CMK (cell line): ENCODE measurements around the gene C18orf21.

DNA sequence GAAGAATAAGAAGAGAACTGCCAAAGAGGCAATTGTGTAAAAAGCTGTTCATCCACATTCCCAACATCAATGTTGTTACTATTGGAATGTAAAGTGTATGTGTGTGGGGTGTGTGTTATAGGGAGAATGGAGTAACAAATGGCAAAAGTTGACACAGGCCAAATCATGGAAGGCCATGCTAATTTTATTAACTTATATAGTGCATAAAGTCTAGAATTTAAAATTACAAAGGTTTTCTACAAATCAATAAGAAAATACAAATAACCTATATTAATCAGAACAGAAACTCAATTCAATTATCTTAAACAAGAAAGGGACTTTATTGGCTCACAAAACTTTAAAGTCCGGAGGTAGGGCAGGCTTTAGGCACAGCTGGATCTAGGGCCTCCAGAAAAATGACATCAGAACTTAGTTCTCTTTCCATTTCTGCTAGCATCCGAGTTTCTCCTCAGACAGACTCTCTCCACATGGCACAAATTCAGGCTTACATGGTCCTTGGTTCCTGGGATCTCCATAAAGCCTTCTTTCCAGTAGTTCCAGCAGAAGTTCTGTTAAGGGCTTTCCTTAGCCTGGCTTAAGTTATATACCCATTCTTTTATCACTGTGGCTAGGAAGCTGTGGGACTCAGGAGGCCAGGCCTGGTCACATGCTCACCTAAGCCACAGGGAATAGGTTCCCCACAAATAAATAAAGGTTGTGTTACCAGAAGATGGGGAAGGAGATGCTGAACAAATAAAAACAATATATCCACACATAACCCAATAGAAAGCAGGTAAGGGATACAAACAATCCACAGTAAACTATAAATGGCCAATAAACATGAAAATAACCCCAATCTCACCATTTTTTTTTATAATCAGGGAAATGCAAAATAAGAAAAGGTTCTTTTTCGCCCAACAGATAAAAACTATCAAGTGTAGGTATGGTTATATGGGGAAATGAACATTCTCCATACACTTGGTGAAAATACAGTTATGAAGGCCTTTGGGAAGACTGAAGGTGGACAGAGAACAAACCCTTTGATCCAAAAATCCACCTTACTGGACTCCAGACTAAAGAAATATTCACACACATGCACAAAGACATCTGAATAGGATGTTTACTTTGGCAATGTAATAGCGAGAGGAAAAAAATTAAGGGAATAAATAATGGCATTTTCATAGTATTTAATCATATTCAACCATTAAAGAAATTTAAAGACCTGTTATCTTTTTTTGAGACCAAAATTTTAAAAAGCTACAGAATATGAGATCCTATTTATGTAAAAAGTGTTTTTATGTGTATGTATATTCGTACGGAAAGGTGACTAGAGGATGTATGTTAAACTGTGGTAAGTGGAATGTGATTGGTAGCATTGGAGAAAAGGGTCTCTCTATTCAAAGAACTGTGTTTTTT lies 11.7 kb downstream of the ZNF24 start:
- RRBS: no CpG with 5 or more reads among the region's 6 CpGs

DNA sequence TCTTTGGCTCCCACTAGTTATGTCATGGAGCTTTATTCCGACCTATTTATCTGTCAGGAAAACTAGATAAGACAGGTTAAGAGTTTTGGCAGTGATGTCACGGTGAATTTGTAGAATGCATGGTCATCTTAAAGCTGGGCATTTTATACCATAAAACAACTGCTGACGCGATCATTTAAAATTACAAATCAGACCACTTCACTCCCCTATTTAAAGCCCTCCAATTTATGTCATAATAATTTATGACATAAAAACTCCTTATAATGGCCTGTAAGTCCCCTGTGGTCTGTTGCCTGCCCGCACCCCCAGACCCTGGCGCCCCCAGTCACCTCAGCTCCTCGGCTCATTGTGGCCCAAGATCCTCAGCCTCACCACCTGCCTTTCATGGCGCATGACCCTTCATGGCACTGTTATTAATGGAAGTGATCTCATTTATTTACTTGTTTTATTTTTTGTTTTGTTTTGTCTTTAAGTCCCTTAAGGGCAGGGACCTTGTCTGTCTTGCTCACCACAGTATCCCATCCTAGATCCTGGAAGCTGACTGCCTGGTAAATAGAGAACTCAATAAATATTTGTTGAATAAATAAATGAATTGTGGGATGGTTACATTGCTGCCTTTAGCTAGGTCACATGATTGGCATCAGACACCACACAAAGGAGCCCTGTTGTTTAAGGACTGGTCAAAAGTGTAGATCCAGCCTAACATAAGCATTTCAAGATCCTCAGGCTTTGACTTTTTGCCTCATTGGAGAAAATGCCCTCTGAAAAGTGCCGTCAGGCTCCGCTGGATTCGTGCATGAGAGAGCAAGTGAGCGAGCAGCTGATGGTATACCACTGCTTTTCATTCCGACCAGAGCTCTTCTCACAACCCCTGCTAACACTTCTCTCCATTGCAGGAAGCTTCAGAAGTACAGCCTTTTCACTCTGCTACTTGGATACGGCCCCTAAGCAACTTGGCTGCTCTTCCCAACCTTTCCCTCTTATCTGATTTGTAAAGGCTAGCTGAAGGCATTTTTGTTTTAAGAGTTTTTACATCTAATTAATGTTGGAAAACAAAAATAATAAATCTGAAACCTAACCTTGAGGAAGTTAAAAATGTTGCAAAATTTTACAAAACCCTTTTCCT lies 1.1 kb upstream of the ZNF24 start:
- RRBS: no CpG with 5 or more reads among the region's 14 CpGs

GRCh38 chr18:35355073-35355568 lies 10.9 kb upstream of the ZNF24 start:
- RRBS: no CpG with 5 or more reads among the region's 4 CpGs

DNA sequence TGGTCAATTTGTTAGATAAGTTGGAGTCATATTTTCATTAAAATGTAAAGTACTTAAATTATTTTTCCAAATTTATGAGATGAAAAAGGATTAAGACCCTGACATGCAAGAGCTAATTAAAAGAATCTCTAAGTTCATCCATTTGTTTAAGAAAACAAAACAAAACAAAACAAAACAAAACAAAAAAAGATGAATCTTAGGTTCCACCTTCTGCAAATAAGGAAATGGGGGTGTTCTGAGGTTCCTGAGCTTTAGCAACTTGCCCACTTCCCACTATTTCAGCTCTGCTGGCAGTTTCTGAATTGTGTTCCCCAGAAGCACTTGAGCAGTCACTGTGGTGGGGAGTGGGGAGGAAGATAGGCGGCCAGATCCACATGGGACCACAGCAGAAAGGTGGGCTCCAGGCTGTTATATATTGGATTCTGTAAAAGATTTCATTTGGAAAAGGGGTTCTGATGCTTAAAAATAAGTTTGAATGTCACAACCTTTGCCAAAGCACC lies 20.3 kb downstream of the INO80C start:
- RRBS: no CpG with 5 or more reads among the region's 1 CpG

- RRBS: no CpG with 5 or more reads among the region's 6 CpGs
Observed at GRCh38 chr18:35478981-35479648, 18.6 kb downstream of the INO80C start.

DNA sequence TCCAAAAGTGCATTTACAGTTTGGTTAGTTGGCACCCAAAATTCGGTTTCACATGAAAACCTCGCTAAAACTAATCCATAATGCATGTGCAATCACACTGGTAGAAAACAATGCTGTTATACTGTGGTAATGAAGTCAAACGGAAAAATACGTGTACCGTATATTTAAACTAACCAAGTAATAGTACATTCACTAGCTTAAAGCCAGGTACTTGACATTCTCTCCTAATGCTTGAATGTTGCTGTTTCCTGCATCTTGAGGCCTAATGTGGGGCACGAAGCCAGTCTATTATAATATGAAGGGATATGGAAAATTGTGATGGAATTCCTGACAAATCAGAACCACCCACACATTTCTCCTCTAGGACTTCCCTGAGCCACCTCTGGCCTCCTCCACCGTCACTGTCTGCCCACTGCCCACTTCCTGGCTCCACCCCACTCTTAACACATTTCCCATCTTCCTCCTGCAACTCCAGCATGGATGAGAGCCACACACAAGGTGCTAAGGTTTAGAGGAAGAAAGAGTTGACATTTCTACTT lies 18.9 kb upstream of the INO80C start:
- RRBS: no CpG with 5 or more reads among the region's 7 CpGs

- RRBS: no CpG with 5 or more reads among the region's 3 CpGs
Observed at GRCh38 chr18:35686840-35687262, 105.3 kb downstream of the GALNT1 start.

- RRBS: no CpG with 5 or more reads among the region's 7 CpGs
Observed at GRCh38 chr18:35707657-35708214, 126.2 kb downstream of the GALNT1 start.

GRCh38 chr18:35971883-35972782 lies at the start of gene C18orf21:
Gene C18orf21 (plus strand): TSS chr18:35972679.
- RRBS: 1% methylated on average over 34 of the region's 68 CpGs

DNA sequence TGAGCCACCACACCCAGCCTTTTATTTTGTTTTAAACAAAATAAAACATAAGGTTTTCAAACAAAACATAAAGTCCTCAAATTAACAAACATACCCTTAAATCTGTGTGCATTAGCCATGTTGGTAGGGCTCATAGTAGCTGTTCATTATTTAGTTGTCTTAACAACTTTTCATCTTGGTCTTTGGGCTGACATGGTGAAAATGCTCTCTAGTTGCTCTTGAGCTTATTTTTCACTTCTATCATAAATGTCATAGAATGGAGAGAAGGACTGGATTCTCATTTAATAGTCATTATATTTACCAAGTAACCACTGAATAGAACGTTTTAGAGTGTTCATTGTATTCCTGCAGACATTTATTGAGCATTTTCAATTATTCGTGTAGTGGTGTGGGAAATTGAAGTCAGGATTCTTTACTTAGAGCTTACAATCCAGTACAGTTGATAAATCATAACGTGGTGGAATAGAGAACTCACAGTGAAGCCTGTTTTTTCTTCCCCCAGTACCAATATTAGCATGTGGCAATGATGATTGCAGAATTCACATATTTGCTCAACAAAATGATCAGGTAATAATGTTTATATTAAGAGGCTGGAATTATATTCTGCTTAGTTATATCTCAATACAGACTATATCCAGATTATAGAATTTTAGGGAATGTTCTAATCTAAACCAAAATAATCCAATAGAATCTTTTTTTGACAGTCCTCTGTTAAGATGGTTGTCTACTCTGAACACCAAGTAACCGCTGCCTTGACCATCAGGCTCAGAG lies 11.1 kb downstream of the ELP2 start:
- RRBS: no CpG with 5 or more reads among the region's 4 CpGs

DNA sequence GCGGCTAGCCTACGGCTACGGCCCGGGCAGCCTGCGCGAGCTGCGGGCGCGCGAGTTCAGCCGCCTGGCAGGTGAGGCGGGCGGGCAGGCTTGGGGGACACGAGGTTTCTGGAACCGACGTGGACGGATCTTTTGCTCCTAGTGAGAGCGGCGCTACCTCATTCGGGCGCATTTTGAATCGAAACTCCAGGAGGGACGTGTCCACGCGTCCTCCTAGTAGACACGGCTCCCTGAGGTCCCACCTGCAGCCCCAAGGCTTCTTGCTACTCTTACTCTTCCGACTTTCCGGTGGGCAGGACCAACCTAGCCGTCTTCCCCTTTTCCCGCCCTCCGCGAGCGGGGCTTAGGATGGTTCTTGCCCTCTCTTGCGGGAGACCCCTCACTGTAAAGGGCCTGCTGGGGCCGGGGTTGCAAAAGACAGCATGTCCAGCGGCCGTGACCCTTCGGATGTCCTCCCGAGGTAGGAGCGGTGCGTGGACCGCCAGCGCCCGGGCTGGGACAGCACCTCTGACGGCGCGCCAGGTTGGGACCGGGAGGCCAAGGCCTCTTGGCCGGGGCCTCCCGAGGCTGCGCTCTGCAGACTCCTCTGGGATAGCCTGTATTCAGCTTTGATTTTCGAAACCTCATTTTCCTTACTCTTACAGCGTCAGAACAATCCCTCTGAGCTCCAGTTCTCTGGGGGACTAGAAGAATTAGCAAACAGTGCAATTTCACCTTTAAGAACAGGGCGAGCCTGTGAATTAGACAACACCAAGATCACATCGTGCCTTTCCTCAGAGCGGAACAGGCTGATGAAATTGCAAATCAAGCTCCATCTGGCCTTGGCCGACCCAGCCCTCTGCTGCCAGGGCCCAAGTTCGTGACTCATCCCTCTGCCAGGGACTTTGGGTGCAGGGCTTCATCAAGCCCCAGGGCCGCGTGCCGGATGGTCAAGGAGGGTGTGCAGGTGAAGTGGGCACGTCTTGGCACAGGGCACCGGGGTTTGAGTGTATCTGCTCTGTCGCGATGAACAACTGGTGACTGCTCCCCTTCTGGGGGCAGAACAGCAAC lies 639 bp downstream of the MOCOS start:
- RRBS: 88% methylated on average over 20 of the region's 65 CpGs

DNA sequence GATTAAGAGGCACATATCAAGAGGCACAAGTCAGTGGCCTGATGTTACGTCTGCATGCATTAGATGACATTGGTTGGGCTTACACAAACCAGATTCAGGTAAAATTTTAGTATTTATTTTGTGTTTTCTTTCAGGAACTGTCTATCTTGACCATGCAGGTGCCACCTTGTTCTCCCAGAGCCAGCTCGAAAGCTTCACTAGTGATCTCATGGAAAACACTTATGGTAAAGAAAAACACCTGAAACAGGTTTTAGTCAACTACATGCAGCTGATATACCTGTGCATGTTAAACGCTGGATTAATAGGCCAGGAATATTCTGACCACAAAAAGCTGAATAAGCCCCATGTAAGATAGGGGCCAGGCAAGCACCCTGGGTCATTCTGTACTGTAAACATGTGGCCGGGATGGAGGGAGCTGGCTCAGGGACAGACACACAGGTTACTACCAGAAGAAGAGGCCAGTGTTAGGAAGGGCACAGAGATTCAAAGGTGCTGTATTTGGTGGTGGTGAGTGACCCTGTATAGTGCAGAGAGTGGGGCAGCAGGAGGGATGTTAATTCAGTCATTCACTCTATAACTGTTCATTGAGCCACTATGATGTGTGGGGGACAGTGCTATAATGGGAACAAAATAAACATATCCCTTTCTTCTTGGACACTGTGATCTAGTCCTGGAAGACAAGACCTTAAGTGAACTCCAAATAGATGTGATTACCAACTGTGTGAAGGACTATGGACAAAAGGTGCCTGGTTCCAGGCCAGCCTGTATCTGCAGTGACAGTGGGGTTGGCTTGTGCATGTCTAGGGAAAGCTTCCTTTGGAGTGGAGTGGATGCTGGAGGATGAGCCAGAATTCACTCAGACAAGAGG lies 8.1 kb downstream of the MOCOS start:
- RRBS: no CpG with 5 or more reads among the region's 4 CpGs

GRCh38 chr18:36309249-36309868 lies 11.8 kb downstream of the FHOD3 start:
- RRBS: no CpG with 5 or more reads among the region's 12 CpGs

GRCh38 chr18:36543886-36544742 lies 246.6 kb downstream of the FHOD3 start:
- RRBS: no CpG with 5 or more reads among the region's 18 CpGs

- RRBS: no CpG with 5 or more reads among the region's 1 CpG
Observed at GRCh38 chr18:36578968-36579236, 249.9 kb downstream of the TPGS2 start.

DNA sequence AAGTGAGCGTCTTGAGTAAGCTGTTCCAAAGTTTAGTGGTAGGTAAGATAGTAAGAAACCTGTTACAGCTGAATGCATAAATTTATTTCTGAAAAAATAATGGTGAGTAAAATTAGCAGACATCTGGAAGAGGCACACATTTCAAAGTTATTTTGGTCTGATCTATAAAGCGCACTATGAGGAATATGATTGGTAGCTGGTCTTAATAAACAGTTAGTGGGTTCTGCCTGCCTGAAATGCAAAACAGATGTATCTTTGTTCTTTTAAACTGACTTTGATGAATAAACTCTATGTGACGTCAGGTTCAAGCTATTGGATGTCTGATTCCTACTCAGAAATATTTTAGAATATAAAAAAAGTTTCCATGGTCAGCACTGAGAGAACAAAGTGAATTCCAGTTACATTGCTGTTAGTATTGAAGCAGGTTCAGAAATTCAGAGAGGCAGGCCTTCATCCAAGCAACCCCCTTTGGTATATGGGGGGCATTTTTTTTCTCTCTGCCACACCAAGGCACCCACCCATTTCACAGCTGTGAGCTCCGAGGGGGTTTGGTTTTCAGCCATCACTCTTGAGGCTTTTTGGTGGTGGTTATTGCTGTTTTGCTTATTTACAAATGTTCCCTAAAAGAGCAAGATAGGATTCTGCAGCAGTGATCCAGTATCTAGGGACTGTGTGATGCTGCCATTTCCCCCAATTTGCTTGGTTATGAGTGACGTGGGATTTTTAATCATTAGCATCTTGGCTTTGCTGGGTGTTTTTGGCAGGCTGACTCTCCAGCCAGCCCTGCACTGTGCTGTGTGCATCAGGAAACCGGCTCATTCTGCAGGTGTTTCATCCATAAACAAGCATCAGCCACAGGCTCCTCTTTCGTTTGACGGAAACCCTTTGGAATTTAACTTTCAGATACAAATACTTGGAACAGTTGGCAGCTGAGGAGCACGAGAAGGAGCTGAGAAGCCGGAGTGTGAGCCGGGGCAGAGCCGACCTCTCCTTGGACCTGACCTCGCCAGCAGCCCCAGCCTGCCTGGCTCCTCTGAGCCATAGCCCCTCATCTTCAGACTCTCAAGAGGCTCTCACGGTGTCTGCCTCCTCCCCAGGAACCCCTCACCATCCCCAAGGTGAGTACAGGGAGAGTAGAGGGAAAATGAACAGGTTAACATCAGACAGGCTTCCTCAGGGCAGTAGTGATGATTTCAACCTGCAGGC lies 136.1 kb downstream of the TPGS2 start:
- RRBS: no CpG with 5 or more reads among the region's 14 CpGs

DNA sequence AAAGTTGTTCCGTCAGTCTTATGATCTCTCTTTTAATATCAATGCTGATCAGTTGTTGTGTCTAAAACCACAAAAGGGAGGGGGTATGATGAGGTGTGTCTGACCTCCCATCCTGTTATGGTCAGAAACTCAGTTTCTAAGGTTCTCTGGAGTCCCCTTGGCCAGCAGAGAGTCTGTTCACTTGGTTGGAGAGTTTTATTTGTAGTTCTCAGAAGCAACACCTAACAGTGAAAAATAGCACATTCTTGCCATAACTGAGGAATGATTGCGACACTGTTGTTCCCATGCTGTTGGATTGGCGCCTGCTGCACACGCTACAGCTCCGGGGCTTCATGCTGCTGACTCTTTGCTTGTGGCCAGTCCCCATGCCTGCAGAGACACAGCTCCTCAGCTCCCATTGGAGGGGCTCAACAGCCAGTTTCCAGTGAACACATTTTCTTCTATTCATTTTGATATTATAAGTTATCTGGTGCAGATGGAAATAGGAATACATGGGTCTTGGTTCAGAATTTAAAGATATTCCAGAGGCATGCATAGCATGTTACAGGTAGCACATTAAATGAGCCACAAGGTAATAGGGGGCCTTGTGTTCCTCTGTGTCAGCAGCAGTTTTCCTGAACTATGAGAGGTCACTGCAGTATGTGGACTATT lies 42.1 kb downstream of the TPGS2 start:
- RRBS: no CpG with 5 or more reads among the region's 5 CpGs

DNA sequence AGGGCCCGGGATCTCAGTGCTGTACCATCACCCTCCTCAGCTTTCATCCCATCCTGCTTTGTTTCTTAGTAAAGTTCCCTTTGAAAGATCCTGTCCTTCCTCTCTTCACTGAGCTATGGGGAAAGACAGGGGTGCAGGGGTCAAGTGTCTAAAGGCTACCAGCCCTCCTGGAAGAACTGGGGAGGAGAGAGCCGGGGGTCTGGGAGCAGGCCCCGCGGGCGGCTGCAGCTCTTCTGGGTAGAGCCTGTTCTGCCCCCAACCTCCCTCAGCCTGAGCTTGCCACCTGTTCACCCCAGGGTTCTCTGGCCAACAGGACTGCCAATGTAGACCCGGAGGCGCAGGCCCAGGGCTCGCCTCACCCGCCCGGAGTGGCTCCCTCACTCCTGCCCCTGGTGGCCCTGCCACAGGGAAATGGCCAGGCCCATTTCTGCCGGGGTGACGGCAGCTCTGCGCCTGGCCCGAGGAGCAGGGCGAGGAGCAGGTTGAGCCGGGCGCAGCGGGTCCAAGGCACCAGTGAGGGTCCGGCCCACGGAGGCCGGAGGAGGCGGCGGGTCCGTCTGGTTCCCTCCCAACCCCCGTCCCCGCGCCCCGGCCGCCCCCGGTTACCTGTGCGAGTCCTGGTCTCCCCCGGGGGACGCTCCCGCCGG lies 312.3 kb downstream of the CELF4 start:
- RRBS: 95% methylated on average over 8 of the region's 35 CpGs

DNA sequence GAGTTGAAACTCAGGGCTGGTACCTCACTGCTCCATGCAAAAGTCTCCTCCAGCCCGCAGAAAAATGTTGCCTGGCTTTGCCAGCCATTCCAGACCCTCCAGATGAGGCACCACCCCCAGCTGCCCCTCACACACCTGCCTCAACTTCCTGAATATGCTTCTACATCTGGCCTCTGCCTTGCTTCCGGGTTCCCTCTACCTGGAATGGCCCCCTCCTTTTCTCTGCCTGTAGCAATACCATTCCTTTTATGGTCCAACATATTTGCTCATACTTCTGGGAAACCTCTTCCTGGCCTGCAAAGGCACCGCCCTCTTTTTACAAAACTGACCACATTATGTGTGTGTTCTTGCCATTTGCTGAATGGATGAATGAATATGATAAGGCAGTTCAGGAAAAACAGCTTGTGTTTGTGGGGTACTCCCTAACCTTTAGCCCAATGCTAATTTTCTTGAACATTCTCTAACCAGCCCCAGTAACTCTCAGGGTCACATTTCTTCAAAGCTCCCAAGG lies 112.6 kb downstream of the CELF4 start:
- RRBS: no CpG with 5 or more reads among the region's 3 CpGs